ENCODE results near the gene ZNF41.

GRCh38 chrX:47321962-47322505 is 48.3 kb upstream of the ZNF157 start:
- PRO-cap, result no peak
- RAMPAGE, long total RNA, 4 experiments, result no peak in any of the 4 experiments

- PRO-cap, result bidirectional peak, plus-strand start at chrX:47482654, minus-strand start at chrX:47482596; bidirectional peak, plus-strand start at chrX:47483280, minus-strand start at chrX:47483179
- RAMPAGE, long total RNA, 4 experiments, result start-site peak on the plus strand in 3 of 4 experiments, at chrX:47482979-47483077 at its widest, 7 to 12 reads per replicate; start-site peak on the minus strand in 3 of 4 experiments, at chrX:47483156-47483237 at its widest, 39 to 51 reads per replicate
These were observed at the start of gene ZNF41 for GRCh38 chrX:47482377-47483444. ZNF41 (minus strand) TSS chrX:47483222.

DNA sequence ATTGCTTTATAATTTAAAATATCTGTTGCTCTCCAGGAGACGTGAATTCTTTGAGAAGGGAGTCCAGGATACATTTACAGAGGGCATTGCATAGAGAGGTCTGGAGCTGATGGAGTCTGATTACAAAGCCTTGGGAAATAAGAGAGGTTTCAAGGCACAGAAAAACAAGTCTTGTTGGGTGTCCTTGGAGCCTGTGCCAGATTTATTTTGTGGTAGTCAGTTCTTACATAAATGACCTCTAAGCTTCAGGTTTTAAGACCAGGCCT is 48.4 kb upstream of the UXT start:
- PRO-cap, result no peak
- RAMPAGE, long total RNA, 4 experiments, result no peak in any of the 4 experiments

- PRO-cap, result no peak
- RAMPAGE, long total RNA, 4 experiments, result no peak in any of the 4 experiments
These were observed 14.7 kb upstream of the ZNF630 start for GRCh38 chrX:48085944-48086755.

DNA sequence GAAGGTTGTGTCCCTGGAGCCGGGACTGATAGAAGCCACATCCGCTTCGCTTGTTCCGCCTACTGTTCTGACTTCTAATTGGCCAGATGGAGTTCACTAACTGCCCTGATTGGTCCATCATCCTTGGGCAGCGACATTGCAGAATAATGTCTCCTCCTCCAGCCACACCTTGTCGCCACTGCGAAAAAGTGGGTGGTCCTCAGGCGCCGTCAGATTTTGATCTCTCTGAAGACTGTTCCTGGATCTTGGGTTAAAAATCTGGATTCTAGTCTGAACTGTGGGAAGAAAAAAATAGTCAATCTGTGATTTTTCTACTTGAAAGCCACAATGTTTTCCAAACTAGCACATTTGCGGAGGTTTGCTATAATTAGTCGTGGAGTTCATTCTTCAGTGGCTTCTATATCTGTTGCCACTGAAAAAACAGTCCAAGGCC is 311 bp upstream of the SSX3 start:
- PRO-cap, result no peak
- RAMPAGE, long total RNA, 4 experiments, result no peak in any of the 4 experiments

GRCh38 chrX:48473178-48473357 is 2.9 kb upstream of the FTSJ1 start:
- PRO-cap, result no peak
- RAMPAGE, long total RNA, 4 experiments, result no peak in any of the 4 experiments

DNA sequence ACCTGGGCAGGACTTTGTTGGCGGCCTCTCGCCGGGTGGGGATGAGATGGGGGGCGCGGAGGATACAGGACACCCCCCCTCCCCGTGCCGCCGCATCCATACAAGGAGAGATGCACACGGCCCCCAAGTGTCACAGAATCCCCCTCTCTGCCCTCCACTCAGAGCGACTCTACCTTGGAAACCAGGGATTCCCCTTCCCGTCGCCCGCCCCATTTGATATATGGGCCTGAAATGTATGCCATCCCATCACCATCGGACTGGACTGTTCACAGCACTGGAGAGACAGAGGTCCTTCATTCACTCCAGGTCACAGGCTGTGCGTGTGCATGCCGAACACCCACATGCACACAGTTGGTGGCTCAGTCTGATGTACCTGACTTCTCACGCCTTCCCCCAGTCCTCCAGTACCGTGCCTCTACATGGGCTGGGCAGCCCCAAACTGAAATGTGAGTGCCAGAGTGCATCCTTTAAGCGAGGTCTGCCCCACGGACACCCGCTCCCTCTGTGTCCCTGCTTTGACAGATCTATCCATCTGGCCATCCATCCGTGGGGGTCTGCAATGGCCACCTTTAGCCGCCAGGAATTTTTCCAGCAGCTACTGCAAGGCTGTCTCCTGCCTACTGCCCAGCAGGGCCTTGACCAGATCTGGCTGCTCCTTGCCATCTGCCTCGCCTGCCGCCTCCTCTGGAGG is 615 bp downstream of the PORCN start:
- PRO-cap, result no peak
- RAMPAGE, long total RNA, 4 experiments, result no peak in any of the 4 experiments

GRCh38 chrX:48523435-48524080 is 1.9 kb downstream of the EBP start:
- PRO-cap, result no peak
- RAMPAGE, long total RNA, 4 experiments, result no peak in any of the 4 experiments

DNA sequence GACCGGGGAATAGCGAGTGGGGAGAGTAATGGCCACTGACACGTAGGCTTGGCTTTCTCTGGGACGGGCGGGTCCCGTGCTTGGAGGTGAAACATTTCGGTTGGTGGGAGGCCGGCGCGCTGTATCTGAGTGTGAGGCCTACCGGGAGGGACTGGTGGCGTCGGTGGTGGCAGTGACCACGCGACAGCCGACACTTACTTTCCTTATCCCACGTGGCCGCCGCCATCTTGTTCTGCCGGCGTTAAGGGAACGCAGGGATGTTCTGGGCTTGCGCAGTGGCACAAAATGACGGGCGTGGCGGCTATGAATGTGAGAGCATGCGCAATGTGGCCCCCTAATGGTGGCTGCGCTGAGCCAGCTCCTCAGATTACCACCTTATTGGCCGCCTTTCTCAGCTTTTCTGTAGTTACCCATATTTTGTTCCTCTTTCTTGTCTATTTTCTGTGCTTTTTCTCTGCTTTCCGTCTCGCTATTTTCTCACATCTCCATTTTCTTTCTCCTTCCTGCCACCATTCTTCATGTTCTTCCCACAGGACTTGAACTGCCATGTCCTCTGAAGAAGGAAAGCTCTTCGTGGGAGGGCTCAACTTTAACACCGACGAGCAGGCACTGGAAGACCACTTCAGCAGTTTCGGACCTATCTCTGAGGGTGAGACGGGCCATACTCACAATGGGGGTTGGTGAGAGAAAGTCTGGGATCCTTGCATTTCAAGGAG is 509 bp downstream of the RBM3 start:
- PRO-cap, result no peak
- RAMPAGE, long total RNA, 4 experiments, result no peak in any of the 4 experiments

DNA sequence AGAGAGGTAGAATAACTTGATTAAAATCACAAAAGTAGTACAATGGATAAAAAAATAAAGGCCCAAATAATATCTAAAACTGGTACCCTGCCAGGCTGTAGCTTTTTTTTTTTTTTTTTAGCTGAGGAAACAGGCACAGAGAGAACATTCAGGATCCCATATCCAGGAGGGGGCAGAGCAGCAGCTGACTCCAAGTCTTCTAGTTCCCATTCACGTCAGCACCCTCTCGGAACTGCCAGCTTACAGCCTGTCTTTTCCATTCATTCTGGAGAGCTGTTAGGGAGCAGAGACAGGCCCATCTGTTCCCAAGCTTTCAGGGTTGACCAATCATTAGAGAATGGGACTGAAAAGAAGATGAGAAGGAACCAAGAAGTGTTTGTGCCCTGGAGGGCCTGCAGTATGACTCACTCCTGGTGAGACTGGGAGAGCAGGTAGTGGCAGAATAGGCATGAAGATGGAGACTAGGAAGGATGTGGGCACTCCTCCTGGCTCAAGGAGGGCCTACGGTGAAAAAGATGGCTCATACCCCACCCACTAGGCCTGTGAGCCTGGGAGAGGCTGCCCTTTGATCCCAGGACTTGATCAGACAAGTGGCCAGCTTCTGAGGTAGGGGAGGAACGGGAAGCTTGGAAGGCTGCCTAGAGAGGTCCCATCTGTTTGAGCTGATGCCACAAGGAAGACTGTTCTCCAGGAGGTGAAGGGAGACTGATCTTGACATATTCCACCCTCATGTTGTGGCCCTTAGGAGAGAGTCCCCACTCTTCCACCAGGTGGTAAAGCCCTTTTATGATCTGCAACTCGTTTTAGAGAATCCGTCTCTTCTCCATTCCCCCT is 7.6 kb downstream of the SUV39H1 start:
- PRO-cap, result no peak
- RAMPAGE, long total RNA, 4 experiments, result no peak in any of the 4 experiments

DNA sequence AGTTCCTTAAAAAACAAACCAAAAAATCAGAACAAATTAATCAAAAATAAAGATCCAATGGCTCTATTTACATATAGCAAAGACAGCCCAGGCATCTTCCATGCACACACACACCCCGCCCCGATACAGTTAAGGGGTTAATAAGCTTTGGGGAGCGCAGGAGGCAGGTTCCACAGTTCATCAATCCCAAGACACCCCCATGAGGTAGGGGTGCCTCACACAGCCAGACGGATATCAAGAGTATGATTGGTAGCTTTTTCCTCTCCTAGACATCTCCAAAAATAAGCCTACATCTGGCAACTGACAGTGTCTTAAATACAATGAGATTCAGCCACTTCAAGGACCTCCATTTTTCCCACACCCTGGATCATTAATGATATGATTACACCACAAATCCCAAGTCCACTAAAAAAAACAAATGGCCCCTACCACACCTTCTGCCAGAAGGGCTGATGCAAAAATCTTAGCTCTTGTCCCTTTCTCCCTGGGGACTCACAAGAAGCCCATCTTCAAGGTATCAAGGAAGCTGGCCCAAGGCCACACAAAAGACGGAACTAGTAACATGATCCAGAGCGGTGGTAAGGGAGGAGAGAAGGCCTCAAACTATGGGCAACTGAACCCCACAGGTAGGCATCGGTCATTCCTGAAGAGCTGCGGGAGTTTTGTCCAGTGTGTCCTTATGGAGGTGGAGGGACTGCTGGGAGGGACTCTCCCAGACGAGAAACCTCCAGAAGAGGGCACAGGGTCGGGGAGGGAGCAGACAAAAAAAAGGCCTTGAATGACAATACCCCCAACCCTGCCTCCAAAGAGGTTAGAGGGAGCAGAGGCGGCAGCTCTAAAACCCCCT is 6.2 kb downstream of the PQBP1 start:
- PRO-cap, result no peak
- RAMPAGE, long total RNA, 4 experiments, result no peak in any of the 4 experiments

- PRO-cap, result no peak
- RAMPAGE, long total RNA, 4 experiments, result no peak in any of the 4 experiments
These were observed 18.7 kb downstream of the OTUD5 start for GRCh38 chrX:48938589-48939154.

- PRO-cap, result no peak
- RAMPAGE, long total RNA, 4 experiments, result no peak in any of the 4 experiments
These were observed 533 bp downstream of the OTUD5 start for GRCh38 chrX:48956652-48957496.

- PRO-cap, result no peak
- RAMPAGE, long total RNA, 4 experiments, result no peak in any of the 4 experiments
These were observed 11.5 kb upstream of the KCND1 start for GRCh38 chrX:48983142-48983606.

DNA sequence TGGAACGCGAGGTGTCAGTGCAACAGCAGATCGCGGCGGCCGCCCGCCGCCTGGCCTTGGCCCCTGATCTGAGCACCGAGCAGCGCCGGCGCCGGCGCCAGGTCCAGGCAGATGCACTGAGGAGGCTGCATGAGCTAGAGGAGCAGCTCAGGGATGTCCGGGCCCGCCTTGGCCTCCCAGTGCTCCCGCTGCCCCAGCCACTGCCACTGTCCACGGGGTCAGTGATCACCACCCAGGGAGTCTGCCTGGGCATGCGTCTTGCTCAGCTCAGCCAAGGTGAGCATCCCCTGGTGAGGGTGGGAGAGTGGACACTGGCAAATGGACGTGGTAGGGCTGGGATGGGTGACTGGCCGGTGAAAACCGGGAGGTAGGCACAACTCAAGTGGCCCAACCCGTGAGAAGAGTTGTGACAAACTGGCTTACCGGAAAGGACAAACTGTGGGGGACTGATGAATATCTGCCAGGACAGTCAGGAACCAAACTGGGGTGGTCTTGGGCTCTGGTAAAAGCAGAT is 5.6 kb downstream of the CCDC120 start:
- PRO-cap, result no peak
- RAMPAGE, long total RNA, 4 experiments, result no peak in any of the 4 experiments

DNA sequence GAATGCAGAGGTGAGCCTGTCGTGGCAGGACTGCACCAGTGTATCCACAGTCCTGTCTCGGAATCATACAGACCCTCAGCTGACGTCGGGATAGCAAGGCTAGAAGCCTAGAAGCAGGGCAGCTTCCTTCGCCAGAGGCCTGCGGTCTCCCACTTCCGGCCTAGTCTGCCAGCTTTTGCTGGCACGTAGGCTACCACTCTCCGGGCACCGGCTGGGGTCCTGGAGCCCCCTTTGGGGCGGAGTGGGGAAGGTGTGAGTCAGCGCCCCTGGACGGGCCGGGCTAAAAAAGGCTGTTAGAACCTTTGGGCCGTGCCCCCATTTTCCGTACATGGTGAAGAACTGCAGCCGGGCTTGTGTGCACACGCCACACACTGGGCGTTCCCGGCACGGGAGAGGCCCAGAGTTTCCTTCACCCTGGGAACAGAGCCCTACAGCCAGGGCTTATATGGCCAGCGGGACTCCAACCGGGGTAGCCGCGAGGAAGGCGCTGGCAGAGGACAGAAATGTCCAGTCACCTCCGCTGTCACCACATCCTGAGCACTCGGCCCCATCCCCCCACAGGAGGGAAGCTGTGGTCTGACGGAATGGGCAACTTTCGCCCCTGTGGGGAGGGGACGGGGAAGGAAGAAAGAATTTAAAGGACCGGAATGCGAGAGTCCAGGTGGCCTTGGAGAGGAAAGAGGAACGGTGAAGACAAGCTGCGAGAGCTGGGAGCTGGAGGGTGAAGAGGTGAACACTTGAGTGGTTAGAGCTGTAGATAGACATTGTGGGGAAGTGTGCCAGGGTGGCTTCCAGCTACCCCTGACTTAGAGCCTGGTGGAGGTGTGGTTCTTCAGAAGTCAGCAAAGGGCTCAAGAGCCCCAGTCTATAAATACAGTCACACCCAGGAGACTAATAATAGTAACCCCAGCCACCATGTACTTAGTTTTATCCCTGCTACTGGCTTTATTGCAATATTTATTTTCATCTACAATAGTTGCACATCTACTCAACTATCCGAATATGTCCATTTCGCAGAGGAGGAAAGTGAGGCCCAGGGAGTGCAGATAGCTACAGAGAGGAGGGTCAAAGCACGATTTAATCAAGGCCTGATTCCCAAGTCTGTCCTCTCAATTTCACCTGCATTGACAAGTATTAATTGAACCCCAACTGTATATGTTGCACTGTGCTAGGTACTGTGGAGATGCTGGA is 4.4 kb upstream of the PLP2 start:
- PRO-cap, result unidirectional peak, plus-strand start at position 500 of the sequence
- RAMPAGE, long total RNA, 4 experiments, result no peak in any of the 4 experiments

GRCh38 chrX:49174523-49175534 is 3.1 kb downstream of the PLP2 start:
- PRO-cap, result no peak
- RAMPAGE, long total RNA, 4 experiments, result no peak in any of the 4 experiments

GRCh38 chrX:49175535-49176281 is 4.0 kb downstream of the PLP2 start:
- PRO-cap, result no peak
- RAMPAGE, long total RNA, 4 experiments, result no peak in any of the 4 experiments

DNA sequence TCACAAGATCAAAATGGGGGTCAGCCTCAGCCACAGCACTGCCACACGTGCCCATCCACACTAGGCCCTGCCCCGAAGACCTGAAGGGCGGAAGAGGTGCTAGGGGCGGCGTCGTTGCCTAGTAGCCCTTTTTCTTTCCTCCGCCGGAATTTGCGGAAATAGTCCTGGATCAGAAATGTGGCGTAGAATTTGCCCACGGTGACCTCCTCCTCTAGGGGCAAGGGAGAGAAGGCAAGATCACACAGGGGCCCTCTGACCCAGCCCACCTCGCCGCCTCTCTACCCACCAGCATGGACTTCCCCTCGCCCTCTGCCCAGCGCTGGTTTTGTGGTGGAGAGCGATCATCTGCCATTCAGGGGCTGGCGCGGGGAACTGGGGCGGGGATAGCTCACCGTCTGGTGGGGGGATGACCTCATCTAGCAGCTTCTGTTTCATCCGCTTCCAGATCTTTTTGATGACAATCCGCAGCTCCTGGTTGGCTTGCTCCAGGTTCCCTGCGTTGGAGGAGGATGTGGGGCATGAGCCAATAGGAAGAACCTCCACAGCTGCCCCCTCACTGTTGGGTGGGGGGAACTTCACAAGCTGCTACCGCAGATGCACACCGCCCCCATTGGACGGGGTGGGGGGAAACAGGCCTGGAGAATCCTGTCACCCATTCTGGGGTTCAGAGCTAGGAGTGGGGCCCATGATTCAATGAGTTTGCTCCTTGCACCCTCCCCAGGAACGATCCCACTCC is 9.7 kb upstream of the SYP start:
- PRO-cap, result no peak
- RAMPAGE, long total RNA, 4 experiments, result no peak in any of the 4 experiments

DNA sequence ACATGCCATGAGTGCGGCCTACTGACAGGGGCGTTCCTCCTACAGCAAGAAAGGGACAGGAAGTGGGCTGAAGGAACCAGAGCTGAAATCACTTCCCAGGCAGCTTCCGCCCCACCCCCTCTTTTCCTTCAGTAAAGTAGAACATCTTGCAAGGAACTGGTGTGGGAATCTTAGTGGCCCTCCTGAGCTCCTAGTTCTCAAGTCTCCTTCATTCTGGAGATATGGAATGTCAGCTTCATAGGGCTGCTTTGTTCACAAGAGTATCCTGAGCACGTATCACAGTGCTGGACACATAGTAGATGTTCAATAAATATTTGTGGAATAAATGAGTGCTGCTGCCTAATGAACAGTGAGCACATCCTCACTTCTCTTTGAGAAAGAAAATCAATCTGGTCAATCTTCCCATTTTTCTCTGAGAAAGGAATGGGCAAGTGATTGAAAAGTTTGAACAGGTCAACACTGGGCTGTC is 167.7 kb upstream of the DGKK start:
- PRO-cap, result no peak
- RAMPAGE, long total RNA, 4 experiments, result no peak in any of the 4 experiments